ENCODE measurements around the genes FNDC7, STXBP3 and PSMA5.

- PRO-cap, result unidirectional peak, minus-strand start at chr1:108693576
- RRBS, result no CpG with 5 or more reads among the region's 8 CpGs
These were observed 1.3 kb downstream of the PRPF38B start for GRCh38 chr1:108693454-108693683.

DNA sequence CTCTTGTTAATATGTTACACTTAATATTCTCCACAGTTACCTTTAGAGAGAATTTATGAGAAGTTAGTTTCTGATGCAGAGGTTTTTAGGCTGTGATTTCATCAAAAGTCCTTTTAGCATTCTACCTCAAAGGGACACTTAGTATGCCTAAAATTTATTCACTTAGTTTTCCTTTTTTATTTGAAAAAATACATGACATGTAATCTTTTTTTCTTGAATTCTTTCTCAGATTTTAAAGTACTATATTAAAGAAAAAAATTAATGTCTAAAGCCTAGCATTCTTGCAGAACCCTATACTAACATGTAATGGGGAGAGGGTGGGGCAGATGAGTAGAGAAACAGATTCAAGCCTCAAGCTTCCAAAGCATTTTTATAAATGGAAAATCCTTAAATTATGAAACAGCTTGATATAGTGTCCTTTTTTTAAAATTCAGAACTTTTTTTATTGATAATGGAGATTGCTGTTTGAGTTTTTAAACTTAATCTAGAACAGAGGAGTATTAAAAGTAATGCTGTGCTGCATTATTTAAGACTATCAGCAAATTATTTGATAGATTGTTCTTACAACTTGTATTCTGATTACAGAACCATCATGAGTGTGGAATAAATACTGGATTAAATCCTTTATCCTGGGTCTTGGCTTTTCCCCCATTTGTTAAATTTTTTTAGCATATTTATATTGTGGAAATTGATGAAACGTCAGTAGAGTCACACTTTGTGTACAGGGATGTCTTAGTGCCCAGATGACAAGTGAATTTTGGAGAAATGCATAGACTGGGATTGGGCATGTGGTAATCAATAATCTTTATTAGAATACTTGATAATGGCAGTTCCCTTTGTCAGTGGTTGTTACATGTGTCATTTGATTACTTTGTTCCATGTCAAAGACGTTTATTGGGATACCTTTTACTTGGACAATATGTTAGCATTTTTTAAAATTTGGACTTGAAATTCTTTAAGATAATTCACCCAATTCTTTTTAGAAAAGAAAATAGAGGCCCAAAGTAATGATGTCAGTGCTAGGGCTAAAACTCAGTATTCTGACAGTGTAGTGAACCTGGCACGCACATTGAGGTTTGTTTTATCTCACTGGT is 8.8 kb downstream of the PRPF38B start:
- PRO-cap, result no peak
- RRBS, result no CpG with 5 or more reads among the region's 3 CpGs

- PRO-cap, result no peak
- RRBS, result no CpG with 5 or more reads among the region's 7 CpGs
These were observed at the start of gene FNDC7 for GRCh38 chr1:108712668-108713057. Gene FNDC7 (plus strand): TSS chr1:108712908.

DNA sequence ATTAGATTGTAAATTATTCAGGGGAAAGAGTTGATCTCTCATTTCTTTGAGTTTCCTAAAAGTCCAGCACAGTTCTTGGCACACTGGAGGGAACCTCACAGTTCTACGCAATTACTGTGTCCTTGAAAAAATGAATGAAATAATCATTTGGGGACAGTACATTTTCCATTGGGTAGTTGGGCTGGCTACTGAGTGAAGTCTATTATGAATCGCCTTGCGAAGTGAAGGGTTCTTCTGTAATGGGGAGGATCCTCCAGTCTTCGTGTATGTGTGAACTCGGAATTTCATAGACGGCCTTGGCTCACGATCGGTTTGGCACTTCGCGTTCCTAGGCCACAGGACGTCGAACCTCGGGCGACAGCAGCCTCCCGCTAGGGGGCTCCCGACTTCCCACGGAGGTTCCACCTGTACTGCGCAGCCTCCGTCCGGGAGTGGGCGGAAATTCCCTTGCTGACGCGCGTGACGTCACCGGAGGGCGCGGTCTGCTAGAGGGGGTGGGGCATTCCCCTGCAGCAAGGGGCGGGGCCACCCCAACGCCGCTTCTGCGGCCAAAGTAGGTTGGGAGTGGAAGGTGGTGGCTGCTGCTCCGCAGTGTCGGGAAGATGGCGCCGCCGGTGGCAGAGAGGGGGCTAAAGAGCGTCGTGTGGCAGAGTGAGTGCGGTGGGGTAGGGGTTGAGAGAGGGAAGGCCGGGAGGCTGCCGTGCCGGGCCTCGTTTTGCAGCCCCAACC is at the start of gene STXBP3:
Gene STXBP3 (plus strand): TSS at position 539 of the 729 bp plus-strand sequence.
- PRO-cap, result bidirectional peak, plus-strand start at position 551 of the sequence, minus-strand start at position 345 of the sequence
- RRBS, result 9% methylated on average over 5 of the region's 44 CpGs

GRCh38 chr1:108897156-108897678 is 20.4 kb downstream of the GPSM2 start:
- PRO-cap, result no peak
- RRBS, result no CpG with 5 or more reads among the region's 5 CpGs

DNA sequence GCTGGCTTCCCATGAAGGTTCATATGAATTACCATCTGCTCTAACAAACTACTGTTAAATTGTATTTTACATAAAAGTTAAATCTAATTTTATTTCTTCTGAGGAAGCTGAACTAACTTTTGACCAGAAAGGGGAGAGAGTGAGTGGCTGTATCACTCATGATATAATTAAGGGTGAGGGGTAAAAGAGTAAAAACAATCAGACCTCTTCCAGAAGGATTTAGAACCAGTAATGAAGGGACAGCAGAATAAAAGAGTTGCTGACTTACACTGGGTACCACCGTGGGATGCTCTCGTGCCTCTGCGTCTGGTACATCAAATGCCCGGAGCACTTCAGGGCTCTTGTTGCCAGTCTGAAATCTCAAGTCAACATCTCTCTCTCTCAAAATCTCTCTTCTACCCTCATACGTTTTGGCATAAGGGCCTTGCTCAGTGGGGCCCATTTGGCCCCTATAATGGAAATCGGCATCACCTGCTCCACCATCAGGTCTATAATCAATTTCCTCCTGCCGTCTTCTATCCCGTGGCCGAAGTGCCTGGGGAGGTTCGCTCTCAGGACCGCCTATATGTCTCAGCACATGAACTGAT is 26.4 kb downstream of the CLCC1 start:
- PRO-cap, result no peak
- RRBS, result no CpG with 5 or more reads among the region's 11 CpGs

DNA sequence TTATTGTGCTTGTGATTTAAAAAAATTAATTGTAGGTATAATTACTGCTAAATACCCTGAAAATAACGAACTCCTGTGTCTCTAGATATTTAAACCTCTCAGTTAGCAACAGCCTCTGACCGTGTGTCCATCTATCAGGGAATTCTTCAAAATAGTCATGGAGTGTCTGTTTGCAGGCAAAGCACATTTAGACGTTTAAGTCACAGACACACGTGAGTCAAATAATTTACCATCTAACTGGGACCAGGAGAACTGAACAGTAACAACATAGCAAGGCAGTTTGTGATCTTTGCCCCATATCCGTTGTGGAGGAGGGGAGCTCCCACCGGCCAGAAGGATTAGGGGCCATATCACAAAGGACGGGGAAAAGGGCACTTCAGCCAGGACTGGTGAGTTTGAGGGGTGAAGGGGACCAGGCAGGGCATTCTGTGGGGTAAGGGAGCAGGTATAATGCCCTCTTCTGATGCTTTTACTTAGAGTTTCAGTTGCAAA is 22.8 kb downstream of the ELAPOR1 start:
- PRO-cap, result no peak
- RRBS, result no CpG with 5 or more reads among the region's 7 CpGs

- PRO-cap, result no peak
- RRBS, result no CpG with 5 or more reads among the region's 2 CpGs
These were observed 42.9 kb downstream of the ELAPOR1 start for GRCh38 chr1:109156845-109157278.

GRCh38 chr1:109246141-109246684 is 3.1 kb upstream of the CELSR2 start:
- PRO-cap, result no peak
- RRBS, result no CpG with 5 or more reads among the region's 8 CpGs

DNA sequence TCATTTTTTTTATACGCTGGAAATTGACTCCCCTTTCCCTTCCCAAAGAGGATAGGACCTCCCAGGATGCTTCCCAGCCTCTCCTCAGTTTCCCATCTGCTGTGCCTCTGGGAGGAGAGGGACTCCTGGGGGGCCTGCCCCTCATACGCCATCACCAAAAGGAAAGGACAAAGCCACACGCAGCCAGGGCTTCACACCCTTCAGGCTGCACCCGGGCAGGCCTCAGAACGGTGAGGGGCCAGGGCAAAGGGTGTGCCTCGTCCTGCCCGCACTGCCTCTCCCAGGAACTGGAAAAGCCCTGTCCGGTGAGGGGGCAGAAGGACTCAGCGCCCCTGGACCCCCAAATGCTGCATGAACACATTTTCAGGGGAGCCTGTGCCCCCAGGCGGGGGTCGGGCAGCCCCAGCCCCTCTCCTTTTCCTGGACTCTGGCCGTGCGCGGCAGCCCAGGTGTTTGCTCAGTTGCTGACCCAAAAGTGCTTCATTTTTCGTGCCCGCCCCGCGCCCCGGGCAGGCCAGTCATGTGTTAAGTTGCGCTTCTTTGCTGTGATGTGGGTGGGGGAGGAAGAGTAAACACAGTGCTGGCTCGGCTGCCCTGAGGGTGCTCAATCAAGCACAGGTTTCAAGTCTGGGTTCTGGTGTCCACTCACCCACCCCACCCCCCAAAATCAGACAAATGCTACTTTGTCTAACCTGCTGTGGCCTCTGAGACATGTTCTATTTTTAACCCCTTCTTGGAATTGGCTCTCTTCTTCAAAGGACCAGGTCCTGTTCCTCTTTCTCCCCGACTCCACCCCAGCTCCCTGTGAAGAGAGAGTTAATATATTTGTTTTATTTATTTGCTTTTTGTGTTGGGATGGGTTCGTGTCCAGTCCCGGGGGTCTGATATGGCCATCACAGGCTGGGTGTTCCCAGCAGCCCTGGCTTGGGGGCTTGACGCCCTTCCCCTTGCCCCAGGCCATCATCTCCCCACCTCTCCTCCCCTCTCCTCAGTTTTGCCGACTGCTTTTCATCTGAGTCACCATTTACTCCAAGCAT is 8.3 kb downstream of the PSRC1 start:
- PRO-cap, result bidirectional peak, plus-strand start at position 571 of the sequence, minus-strand start at position 477 of the sequence
- RRBS, result 9% methylated on average over 3 of the region's 26 CpGs

- PRO-cap, result bidirectional peak, plus-strand start at chr1:109426192, minus-strand start at chr1:109426104; bidirectional peak, plus-strand start at chr1:109426836, minus-strand start at chr1:109426417
- RRBS, result 4% methylated on average over 21 of the region's 48 CpGs
These were observed at the start of gene PSMA5 for GRCh38 chr1:109425687-109426498. Gene PSMA5 (minus strand): TSS chr1:109426448.

DNA sequence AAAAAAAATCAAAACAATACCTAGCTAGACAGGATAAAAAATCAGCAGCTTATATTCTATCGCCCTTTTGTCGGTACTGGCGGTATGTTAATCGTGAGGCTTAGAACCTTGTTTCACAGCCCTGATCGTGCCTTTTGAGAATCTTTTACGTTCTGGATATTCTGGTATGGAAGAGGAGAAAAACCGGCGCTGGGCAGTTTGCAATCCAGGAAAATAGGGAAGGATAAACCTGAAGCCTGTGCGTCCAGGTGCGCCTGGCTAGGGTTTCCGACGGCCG is 308 bp upstream of the SYPL2 start:
- PRO-cap, result no peak
- RRBS, result 13% methylated on average over 2 of the region's 13 CpGs

- PRO-cap, result unidirectional peak, minus-strand start at chr1:109611113
- RRBS, result no CpG with 5 or more reads among the region's 4 CpGs
These were observed 8.5 kb downstream of the GNAT2 start for GRCh38 chr1:109610817-109611326.

GRCh38 chr1:109764812-109765317 is 1.1 kb upstream of the EPS8L3 start:
- PRO-cap, result no peak
- RRBS, result no CpG with 5 or more reads among the region's 6 CpGs

GRCh38 chr1:109917140-109917809 is 6.6 kb downstream of the CSF1 start:
- PRO-cap, result no peak
- RRBS, result no CpG with 5 or more reads among the region's 8 CpGs

- PRO-cap, result no peak
- RRBS, result no CpG with 5 or more reads among the region's 7 CpGs
These were observed 4.9 kb upstream of the AHCYL1 start for GRCh38 chr1:109979499-109980260.

- PRO-cap, result no peak
- RRBS, result no CpG with 5 or more reads among the region's 4 CpGs
These were observed 18.1 kb upstream of the STRIP1 start for GRCh38 chr1:110016132-110016849.

DNA sequence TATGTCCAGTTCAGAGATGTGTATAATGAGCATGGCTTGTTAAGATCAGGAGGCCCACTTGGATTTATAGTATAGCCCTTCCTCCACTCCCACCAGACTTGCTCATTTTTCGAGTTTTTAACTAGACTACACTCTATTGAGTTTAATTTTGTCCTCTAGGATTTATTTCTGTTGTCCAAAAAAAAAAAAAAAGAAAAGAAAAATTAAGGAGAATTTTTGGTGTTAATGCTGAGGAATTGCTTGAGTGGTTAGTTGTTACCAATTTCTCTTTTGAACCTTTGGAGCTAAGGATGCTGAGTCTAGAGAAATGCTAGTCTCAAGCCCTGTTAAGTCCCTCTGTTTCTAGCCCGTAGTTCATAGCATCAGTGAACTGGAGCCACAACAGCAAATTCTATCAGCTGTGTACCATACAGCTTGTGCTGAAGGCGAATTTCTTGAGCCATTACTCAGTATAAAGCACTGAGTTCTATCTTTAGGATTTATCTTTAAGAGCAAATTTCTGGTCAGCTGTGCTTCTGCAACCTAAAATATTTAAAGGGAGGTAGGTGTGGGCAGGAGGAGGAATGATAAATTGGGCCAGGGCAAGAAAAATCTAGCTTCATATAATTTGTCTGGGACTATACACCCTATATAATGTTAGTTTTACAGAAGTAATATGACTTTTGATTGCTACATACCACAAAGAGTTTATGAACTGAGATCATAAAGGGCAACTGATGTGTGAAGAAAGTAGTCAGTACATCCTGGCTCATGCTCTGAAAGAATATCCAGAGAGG is 12.0 kb upstream of the STRIP1 start:
- PRO-cap, result no peak
- RRBS, result no CpG with 5 or more reads among the region's 3 CpGs

GRCh38 chr1:110083243-110083783 is 12.8 kb upstream of the ALX3 start:
- PRO-cap, result no peak
- RRBS, result no CpG with 5 or more reads among the region's 9 CpGs

DNA sequence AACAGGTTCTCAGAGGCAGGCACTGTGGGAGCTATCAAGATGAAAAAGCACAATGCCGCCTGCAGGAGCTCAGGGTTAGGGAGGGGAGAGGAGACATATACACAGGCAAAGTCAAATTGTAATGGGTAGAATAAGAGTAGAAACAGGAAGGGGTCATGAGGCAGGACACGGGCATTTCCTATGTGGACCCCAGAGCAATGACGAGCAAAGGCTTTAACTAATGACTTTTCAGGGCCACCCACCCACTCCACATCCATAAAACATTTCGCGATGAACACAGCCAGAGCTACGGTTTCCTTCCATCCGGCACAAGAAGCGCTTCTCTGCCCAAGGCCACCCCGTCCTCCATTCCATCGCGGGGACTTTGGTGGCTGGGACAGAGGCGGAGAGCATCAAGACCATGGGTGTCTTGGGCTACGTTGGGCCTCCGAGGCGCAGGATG is 724 bp upstream of the KCNC4 start:
- PRO-cap, result no peak
- RRBS, result no CpG with 5 or more reads among the region's 15 CpGs

Data from Caco-2 (cell line).